T-cell (primary cell): ENCODE measurements around the gene TAS1R3.

DNA sequence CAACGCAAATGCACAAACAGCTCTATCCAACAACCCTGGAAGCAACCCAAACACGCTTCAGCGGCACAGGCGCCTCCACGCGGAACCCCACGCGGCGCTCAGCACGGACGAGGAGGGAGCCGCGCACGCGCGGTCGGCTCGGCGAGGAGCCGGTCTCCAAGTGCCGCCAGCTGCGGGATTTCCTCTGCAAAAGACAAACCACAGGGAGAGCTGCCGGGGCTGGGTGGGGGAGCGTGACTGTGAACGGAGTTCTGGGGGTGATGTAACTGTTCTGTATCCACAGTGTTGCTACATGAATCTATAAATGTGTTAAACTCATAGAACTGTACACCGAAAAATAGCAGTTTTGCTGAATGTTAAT, 81.1 kb downstream of the OR4F16 start:
- PRO-cap, 7 experiments = no peak in any of the 7 experiments

- PRO-cap, 7 experiments = no peak in any of the 7 experiments
These were observed 52.6 kb downstream of the OR4F16 start for GRCh38 chr1:633567-634561.

DNA sequence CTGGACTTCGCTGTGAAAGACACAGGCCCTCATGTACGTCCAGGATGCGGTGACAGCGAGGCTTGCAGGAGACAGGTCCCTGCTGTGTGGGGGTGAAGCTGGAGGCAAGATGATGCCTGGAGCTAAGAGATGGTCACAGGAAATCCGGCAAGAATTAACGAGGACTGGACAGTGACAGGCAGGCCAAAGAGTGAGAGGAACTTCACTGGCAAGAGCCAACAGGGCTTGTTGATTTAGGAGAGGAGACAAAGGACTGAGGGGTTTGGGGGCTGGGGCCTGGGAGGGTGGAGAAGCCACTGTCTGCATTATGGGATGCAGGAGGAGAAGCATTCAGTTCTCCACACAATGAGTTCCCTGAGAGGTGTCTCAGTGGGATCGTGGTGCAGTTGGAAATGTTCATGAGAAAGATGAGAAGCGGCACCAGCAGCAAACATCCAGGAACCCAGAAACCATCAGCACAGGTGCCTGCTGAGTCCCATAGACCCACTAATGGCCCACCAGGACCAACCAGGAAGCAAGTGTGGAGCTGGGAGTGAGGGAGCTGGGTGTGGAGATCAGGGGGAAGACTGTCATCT, 89.8 kb upstream of the SAMD11 start:
- PRO-cap, 7 experiments = no peak in any of the 7 experiments

- PRO-cap, 7 experiments = peak in 1 of 7 experiments; most common plus-strand start chr1:869951 (in 1)
These were observed 54.0 kb upstream of the SAMD11 start for GRCh38 chr1:869751-870185.

DNA sequence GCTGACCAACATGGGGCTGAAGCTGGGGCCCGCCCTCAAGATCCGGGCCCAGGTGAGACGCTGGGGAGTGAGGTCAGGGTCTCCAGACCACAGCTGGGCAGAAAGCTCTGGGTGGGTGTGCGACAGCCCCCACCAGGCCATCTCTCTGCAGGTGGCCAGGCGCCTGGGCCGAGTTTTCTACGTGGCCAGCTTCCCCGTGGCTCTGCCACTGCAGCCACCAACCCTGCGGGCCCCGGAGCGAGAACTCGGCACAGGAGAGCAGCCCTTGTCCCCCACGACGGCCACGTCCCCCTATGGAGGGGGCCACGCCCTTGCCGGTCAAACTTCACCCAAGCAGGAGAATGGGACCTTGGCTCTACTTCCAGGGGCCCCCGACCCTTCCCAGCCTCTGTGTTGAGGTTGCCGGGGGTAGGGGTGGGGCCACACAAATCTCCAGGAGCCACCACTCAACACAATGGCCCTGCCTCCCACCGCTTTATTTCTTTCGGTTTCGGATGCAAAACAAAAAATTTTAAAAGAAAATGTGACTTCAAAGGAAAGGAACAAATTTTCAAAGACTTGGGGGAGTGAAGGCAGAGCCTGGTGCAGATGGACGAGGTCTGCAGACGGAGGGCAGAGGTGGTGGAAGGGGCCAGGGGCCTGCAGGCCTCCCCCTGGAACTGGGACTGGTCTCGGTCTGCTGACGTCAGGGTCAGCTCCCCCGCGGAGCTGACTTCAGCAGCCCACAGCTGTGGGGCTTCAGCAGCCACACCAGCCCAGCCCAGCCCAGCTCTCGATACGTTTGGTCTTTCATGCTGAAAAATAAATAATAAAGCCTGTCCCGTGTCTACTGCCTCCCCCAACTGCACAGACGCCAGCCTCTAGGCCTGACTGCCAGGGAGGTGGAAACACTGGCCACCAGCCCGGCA, 15.0 kb downstream of the NOC2L start:
- PRO-cap, 7 experiments = no peak in any of the 7 experiments

- PRO-cap, 7 experiments = no peak in any of the 7 experiments
These were observed 1.2 kb downstream of the PERM1 start for GRCh38 chr1:980522-981175.

- PRO-cap, 7 experiments = peak in 4 of 7 experiments; most common plus-strand start chr1:1040774 (in 1); most common minus-strand start chr1:1040816 (in 3)
These were observed 20.9 kb downstream of the AGRN start for GRCh38 chr1:1040610-1041506.

DNA sequence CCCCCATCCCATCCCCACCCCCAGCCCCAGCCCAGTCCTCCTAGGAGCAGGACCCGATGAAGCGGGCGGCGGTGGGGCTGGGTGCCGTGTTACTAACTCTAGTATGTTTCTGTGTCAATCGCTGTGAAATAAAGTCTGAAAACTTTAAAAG, 18.3 kb downstream of the RNF223 start:
- PRO-cap, 7 experiments = no peak in any of the 7 experiments

GRCh38 chr1:1092945-1093838, 19.1 kb upstream of the RNF223 start:
- PRO-cap, 7 experiments = no peak in any of the 7 experiments

- PRO-cap, 7 experiments = no peak in any of the 7 experiments
These were observed 16.4 kb downstream of the C1orf159 start for GRCh38 chr1:1099139-1100245.

- PRO-cap, 7 experiments = no peak in any of the 7 experiments
These were observed 13.5 kb upstream of the C1orf159 start for GRCh38 chr1:1129358-1129826.

GRCh38 chr1:1167695-1168298, 5.9 kb upstream of the TTLL10 start:
- PRO-cap, 7 experiments = no peak in any of the 7 experiments

DNA sequence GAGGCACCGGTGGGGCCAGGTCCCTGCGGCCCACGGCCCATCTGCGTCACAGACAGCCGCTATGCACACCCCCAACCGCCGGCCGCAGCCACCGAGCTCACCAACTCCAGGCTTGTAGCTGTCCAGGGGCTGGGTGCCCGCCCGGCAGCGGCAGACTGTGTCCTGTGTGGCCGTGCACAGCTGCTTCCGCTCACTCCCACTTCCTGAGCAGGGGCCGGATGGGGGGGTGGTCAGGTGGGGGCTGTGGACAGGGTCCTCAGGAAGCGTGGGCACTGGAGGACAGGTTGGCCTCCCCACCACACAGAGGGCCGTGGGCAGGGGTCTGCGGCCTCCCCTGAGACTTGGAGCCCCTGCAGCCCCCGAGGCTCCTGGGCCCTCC, 1.1 kb downstream of the TNFRSF4 start:
- PRO-cap, 7 experiments = no peak in any of the 7 experiments

- PRO-cap, 7 experiments = no peak in any of the 7 experiments
These were observed 464 bp downstream of the PUSL1 start for GRCh38 chr1:1308893-1309229.

- PRO-cap, 7 experiments = no peak in any of the 7 experiments
These were observed at the start of gene TAS1R3 for GRCh38 chr1:1331072-1331669. TSS of gene TAS1R3 (plus strand) at chr1:1331280.

DNA sequence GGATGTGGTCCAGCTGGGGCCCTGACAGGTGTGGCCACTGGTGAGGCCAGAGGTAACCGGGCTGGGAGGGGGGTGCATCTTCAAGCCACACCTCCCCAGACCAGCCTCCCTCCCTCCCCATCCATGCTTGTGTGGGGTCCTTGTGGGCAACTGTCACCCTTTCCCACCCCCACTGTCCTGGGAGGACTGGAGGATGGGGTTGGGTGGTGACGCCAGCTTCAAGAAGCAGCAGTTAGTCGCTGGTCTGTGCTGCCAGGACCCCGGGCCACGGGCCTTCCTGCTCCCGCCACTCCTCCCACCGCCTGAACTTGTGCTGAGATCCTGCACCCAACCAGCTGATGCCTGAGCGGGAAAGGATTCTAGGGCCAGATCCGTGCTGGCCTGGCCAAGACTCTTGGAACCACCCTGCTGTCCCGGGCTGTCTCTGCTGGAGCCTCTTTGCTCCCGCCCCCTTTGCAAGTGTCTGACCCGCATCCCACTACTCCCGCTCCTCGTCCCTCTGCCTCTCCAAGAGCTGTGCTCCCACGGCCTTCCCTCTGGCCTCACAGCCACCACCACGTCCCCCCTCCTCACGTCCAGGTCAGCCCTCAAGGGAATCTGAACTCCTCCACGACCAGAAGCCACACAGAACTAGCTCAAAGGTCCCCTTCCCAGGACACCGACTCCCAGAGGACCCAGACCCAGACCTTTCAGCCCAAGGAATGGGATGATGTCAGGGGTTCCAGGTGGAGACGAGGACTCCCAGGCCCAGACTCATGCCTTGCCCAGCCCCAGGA, 2.9 kb upstream of the DVL1 start:
- PRO-cap, 7 experiments = no peak in any of the 7 experiments

GRCh38 chr1:1355383-1356040, 2.8 kb downstream of the MXRA8 start:
- PRO-cap, 7 experiments = no peak in any of the 7 experiments

GRCh38 chr1:1417881-1418686, 3.0 kb downstream of the ANKRD65 start:
- PRO-cap, 7 experiments = no peak in any of the 7 experiments

- PRO-cap, 7 experiments = no peak in any of the 7 experiments
These were observed 1.6 kb upstream of the ANKRD65 start for GRCh38 chr1:1422632-1423121.

- PRO-cap, 7 experiments = no peak in any of the 7 experiments
These were observed 3.8 kb upstream of the VWA1 start for GRCh38 chr1:1431574-1432252.